Measurements from ENCODE around the gene LRRC4C.

DNA sequence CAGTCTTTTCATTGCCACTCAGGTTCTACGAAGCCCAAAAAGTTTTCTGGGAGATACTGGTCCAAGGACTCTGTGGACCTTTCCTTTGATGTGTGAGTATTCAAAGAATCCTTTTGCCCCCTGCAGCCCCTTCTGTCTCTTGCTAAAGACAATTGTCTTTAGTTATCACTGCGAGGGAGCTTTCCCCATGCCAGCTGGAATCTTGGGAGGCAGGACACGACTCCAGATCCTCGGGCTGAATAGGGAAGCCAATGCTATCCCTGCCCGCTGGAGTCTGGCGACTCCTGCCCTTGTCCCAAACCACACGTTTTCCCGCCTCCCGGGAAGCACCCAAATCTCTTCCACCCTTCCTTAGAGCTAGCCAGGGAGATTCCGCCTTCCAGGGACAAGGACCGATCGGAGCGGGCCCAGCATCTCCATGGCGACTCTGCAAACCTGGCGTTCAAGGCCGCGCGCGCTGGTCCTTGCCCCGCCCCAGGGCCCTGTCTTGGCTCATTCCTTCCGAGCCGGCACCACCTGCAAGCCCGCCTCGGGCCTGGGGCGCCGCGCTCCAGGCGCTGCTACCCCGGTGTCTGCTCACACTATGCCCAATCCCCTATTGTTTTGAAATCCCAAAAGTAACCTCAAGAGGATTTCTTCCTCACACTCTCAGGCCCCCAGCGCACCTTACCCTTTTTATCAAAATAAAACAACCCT, 1.2 kb downstream of the SLC1A2 start:
- PRO-cap, 2 experiments = no peak in any of the 2 experiments

- PRO-cap, 2 experiments = no peak in any of the 2 experiments
These were observed 38.0 kb upstream of the LDLRAD3 start for GRCh38 chr11:35905860-35906360.

DNA sequence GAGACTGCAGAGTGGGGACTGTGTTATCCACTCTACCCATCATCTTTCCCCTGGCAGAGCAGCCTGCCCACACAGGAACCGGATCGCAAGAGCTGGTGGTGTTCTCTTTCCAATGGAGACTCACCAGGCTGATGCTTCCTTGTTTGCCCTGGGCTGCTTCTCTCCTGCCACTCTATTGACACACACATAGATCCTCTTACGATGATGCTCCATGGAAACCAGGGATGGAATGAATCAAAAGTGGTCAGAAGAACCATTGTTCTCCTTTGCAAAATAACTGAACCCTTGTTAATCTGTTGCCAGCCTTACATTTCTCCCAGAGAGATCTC, 24.7 kb upstream of the LDLRAD3 start:
- PRO-cap, 2 experiments = no peak in any of the 2 experiments

- PRO-cap, 2 experiments = no peak in any of the 2 experiments
These were observed 24.5 kb upstream of the LDLRAD3 start for GRCh38 chr11:35919526-35919693.

GRCh38 chr11:35978749-35979233, 34.9 kb downstream of the LDLRAD3 start:
- PRO-cap, 2 experiments = no peak in any of the 2 experiments

DNA sequence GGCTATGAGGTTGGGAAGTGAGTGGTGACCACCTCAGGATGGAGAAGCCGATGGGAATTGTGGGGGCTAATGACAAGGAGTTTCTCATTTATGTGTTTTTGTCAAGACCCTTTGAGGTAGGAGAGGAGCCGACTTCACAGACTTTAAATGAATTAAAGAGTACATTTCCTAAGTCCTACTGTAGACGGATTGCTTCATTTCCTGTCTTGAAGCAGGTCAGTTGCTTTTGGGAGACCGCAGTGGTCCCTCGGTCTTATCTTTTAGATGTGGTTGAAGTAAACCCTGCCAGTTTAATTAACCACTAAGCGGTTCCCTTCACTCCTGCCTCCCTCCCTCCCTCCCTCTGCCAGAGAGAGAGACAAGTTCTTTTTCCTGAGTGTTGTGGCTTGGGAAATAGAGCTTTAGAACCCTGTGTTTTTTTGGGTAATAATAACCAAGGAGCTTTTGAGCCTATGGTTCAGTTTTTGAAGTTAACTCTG, 147.3 kb downstream of the LDLRAD3 start:
- PRO-cap, 2 experiments = no peak in any of the 2 experiments

DNA sequence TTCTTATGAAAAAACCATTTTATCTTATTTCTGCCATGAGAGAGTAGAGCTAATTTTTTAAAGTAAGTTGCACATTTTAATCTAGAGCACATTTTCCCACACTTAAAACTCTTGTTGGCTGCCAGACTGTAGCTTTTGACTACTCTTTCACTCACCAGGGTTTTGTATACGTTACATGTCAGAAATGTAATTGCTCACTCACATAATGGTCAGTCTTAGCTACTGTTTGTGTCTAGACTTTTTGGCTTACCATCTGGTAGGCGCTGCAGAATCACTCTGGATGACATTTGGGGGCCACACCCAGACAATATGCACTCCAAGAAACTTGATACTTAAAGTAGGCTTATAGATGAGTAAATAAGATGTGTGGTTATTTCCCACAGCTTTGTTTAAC, 88.9 kb downstream of the PRR5L start:
- PRO-cap, 2 experiments = no peak in any of the 2 experiments

- PRO-cap, 2 experiments = no peak in any of the 2 experiments
These were observed 98.9 kb downstream of the TRAF6 start for GRCh38 chr11:36410966-36411846.

DNA sequence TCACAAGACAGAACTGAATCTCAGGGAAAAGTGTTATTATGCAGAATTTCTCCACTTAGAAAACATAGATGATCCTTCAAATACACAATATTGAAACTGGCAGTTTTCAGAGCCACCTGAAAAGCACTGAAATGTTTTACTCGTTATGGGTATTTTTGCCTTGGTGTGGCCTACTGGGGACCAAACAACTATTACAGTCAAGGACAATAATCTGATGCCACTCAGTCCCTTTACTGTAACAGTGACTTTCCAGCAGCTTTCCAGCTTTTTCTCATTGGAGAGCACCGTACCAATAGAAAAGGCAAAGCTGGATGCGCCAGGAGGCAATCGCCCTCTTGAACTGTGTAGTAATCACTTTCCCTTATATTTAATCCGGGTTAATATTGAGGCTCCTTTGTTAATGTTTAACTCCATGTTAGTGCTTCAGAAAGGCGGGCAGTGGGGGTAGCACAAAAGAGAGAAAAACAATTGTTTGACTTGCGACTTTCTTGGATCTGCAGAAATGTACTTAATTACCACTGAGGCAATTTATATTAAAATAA, 81.8 kb downstream of the LRRC4C start:
- PRO-cap, 2 experiments = no peak in any of the 2 experiments

DNA sequence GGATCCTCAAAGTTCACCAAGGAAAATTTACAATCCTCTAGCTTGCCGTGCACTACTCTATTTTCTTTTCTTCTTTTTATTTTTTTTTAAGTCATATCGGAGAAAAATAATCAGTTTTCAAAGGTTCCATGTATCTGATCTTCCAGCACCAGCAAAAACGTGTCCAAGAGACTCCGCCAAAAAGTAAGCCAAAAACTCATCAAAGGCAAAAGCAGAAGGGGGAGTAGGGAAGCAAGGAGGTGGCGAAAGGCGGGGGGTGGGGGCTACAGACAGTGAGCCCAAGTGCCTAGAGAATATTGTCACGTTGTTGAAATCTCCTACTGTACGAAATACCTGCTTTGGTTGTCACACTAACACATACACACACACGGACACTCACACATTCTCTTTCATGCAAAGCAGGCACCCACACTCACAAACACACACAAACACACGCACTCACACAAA, at the start of gene LRRC4C:
LRRC4C (minus strand) TSS at position 213 of the 447 bp plus-strand sequence.
- PRO-cap, 2 experiments = no peak in any of the 2 experiments

- PRO-cap, 2 experiments = no peak in any of the 2 experiments
These were observed 6.8 kb upstream of the TTC17 start for GRCh38 chr11:43351902-43352373.

GRCh38 chr11:43556484-43557199, 123.9 kb upstream of the HSD17B12 start:
- PRO-cap, 2 experiments = no peak in any of the 2 experiments

GRCh38 chr11:43788379-43788907, 92.2 kb upstream of the ALKBH3 start:
- PRO-cap, 2 experiments = no peak in any of the 2 experiments

GRCh38 chr11:43920205-43920329, 22.4 kb upstream of the C11orf96 start:
- PRO-cap, 2 experiments = no peak in any of the 2 experiments

DNA sequence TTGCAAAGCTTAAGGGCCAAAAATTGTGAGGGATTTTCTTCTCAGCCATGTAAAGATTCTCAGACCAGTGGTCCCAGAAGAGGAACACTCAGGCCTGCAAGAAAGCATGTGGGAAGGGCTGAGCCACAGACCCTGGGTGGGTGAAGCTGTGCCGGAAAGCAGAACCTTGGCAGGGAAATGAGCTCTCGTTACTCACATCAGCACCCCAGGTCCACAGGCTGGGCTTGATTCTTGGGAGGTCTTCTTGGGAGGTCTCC, 9.0 kb upstream of the C11orf96 start:
- PRO-cap, 2 experiments = no peak in any of the 2 experiments

- PRO-cap, 2 experiments = no peak in any of the 2 experiments
These were observed 41.8 kb downstream of the C11orf96 start for GRCh38 chr11:43984268-43984657.

DNA sequence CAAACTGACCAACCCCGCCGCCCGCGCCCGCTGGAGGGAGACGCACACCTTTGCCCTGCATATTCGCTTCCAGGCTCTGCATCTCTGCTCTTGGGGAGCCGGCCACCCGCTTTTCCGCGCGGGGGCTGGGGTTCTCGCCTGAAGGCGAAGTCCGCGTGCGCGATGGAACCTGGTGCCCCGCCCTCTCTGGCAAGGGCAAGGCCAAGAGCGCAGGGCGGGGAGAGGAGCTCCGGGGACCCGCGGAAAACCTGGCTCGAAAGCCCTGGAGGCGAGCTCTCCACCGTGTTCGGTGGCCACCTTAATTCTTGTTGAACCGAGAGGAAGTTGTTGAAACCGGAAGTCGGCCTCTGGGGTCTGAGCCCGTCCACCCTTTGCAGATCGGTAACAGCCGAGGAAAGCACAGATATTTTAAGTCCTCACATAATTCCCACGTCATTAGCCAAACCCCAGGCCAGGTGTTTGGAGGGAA, 6.9 kb upstream of the ALX4 start:
- PRO-cap, 2 experiments = no peak in any of the 2 experiments

DNA sequence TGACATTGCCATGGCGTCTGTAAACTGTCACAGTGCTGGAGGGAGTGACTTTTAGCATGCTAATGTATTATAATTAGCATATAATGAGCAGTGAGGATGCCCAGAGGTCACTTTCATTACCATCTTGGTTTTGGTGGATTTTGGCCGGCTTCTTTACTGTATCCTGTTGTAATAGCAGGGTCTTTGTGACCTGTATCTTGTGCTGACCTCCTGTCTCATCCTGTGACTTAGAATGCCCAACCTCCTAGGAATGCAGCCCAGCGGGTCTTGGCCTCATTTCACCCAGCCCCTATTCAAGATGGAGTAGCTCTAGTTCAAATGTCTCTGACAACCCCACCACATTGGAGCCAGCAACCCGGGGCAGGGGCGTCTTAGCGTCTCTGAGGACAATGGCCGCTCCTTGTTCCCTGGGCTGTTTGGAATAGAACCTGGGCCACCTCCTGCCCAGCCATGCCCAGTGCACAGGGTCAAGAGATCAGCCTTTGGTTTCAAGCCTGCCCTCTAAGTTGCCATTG, 34.8 kb upstream of the CD82 start:
- PRO-cap, 2 experiments = no peak in any of the 2 experiments

- PRO-cap, 2 experiments = no peak in any of the 2 experiments
These were observed 8.0 kb upstream of the CD82 start for GRCh38 chr11:44557472-44557912.

DNA sequence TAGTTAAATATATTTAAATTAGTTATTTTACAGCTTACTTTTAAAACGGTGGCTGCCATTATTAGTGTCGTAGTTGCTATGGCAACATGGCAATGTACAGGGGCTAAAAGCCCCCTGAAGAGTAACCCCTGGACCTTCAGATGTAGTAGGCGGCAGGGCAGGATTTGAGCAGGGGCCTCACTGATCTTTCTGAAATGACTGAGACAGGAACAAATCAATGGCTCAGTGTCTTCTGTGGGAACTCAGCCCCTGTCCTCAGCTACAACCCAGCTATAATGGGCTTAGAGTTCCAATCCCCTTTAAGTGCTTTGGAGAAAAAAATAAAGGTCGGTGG, 6.3 kb upstream of the CD82 start:
- PRO-cap, 2 experiments = no peak in any of the 2 experiments